Mesenchymal stem cell of the bone marrow (primary cell): ENCODE results near the genes WDR17 and TENM3.

GRCh38 chr4:173535817-173536374, 5.9 kb upstream of the HAND2 start:
- CAGE, long polyA plus RNA = no peak

- CAGE, long polyA plus RNA = no peak
Observed at GRCh38 chr4:173538525-173539616, 8.8 kb upstream of the HAND2 start.

GRCh38 chr4:174198902-174199549, 84.4 kb downstream of the FBXO8 start:
- CAGE, long polyA plus RNA = no peak

- CAGE, long polyA plus RNA = no peak
Observed at GRCh38 chr4:174282958-174283506, 435 bp downstream of the FBXO8 start.

GRCh38 chr4:174523207-174523704, 968 bp upstream of the HPGD start:
- CAGE, long polyA plus RNA = no peak

DNA sequence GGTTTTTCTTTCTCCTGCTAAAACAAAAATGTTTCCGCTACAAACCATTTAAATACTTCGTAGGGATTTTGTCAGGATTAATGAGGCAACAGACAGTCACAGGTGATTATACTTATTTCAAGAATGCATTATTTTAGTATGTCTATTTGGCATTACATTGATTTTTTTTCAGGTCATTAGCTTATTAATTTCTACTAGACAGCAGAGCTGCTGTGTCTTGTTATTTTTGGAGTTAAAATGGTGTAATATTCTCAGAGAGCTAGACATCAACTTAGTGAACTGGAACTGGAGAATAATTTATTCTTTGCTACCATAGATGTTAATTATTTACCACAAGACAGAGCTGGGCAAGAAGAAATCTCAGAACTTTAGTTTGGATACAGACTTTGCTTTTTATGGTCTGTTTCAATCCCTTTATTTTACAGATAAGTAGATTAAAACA, 10.1 kb upstream of the HPGD start:
- CAGE, long polyA plus RNA = no peak

- CAGE, long polyA plus RNA = no peak
Observed at GRCh38 chr4:174681676-174681915, 147.5 kb downstream of the GLRA3 start.

DNA sequence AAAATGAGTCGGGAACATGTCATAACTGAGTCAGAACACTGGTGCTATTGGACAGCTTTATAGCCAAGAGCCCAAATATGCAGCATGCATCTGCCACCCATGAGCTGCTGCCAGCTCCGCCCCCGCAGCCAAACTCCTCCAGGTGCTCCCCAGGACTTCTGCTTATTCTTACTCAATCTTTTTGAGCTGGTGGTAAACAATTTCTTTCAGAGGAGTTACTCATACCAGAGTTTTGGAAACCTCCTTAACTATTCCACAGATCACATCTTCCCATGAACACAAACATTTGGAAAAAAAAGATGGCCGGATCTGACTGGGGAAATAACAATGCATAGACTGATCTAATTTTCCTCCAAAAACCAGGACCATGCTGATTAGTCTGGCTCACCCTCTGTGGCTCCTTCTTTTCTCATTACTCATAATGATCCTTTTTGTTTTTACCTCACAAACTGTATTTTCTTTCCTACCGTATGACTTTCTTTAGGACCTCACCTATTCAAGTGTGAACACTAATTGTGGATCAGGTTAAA, 399.9 kb downstream of the GPM6A start:
- CAGE, long polyA plus RNA = no peak

DNA sequence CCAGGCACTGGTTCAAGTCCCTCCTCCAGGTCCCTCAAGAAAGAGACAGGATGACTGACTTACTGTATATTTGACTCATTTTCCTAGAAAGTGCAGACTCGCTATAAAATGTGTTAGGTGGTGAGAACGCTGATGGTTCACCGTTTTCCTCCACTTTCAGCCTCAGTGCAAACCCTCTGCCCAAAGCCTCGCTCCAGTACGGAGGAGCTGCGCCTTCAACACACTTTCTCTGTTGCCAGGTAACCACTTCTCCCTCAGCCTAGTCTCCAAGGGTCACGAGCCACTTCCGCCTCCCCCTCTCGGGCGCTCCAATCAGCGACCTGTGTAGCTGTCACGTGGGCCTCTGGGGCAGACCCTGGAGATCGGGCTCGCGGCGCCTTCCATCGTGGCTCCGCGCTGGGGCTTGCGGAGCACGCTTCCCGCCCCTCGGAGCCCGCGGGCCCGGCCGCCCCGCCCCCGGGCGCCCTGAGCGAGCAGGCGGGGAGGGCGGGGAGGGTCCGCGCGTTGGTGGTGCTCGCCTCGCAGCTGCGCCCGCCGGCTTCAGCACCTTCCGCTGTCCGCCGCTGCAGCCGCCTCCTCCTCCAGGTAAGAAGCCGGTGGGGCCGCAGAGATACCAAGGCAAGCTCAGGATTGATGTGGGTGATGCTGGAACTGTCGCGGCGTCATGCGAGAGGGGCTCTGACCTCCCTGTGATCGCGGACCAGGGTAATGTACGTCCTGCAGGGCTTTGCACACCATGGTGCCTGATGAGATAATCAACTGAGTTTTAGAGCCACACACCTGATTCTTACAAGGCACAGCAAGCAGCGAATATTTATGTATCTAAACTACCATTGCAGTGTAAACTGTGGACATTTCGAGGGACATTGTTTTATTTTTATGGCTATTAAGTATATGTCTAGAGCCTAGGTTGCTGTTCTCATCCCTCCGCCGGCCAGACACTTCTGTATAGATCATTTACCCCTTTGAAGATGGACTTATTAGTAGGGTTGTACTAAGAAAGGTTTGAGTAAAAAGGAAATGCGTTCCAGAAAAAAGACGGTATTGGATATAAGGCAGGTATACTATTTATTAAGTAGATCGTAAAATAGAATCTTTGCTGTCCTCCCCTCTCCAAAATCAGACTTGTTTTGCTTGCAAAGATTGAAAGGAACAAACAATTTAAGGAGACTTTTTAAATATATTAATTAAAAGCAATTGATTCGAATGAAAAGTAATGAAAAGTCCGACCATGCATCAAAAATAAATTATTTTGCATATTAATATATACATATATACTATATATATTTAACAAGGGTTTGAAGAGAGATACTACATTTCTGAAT, at the start of gene WDR17:
WDR17 (plus strand) TSS at position 347 of the 1,325 bp plus-strand sequence.
- CAGE, long polyA plus RNA = no peak

- CAGE, long polyA plus RNA = no peak
Observed at GRCh38 chr4:176383234-176384075, 63.7 kb downstream of the SPCS3 start.

DNA sequence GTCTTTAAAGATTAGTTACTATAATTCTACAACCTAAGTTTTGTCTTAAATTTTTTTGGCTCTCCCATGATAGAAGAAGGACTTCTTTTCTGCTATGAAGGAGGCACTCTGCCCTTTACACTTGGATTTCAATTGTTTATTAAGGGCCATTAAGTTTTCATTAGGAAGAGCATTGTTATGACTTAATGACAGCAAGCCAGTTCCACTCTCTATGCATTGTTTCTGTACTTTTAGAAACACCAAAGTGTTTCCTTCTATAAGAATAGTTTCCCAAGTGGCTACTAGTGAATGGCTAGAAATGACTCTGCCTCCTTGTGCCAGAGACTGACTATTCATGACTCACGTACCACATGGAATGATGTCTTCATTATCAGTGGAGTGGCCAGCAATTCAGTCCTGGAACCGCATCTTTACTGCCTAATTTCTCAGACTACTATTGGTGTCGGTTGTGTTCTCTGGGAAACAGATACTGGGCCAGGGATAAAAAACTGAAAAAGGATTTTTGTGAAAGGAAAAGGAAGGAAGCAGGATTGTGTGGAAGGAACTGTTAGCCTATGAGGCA, 218.4 kb downstream of the SPCS3 start:
- CAGE, long polyA plus RNA = no peak

DNA sequence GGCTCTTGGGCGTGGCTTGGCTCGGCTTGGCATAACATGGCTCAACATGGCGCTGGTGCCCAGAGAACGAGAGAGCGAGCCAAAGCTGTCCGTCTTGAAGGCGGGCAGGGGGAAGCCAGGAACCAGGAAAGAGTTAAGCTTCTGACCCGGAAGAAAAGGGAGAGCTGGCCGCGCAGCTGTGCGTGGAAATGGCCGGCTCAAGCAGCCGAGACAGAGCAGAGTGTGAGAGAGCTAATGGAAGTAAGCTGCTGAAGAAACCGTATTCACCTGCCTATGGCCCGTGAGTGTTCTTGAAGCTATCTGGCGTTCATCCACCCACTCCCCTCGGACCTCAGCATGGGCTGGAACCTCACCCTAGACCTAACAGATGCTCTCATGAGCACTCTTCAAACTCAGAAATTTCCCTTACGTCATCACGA, 286.4 kb upstream of the AGA start:
- CAGE, long polyA plus RNA = no peak

DNA sequence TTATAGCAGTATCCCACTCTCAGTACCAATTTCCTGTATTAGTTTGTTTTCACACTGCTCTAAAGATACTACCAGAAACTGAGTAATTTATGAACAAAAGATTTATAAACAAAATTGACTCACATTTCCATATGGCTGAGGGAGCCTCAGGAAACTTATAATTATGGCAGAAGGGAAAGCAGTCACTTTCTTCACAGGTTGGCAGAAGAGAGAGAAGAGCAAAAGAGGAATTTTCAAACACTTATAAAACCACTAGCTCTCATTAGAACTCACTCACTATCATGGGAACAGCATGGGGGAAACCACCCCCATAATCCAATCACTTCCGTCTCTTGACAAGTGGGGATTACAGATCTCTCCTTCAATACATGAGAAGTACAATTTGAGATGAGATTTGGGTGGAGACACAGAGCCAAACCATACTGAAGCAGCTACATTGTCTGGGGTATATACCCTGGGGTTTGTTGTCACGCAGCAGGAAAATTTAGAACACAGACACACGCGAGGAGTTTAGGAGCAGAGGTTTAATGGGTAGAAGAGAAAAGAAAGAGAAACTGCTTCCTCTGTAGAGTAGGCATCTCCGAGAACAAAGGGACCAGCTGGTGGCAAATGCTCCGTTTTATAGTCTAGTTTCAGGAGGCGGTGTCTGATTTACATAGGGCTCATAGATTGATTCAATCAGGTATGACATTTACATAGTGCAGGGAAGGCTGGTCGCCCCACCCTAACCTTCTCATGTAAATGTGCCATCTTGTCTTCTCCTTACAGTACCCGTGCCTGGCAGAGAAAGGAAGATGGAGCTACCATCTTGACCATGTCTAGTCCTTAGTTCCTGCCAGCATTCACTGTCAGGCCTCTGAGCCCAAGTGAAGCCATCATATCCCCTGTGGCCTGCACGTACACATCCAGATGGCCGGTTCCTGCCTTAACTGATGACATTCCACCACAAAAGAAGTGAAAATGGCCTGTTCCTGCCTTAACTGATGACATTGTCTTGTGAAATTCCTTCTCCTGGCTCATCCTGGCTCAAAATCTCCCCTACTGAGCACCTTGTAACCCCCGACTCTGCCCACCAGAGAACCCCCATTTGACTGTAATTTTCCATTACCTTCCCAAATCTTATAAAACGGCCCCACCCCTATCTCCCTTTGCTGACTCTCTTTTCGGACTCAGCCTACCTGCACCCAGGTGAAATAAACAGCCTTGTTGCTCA, 2277.8 kb upstream of the AGA start:
- CAGE, long polyA plus RNA = no peak

- CAGE, long polyA plus RNA = no peak
Observed at GRCh38 chr4:180861611-180862108, 1381.5 kb upstream of the TENM3 start.

- CAGE, long polyA plus RNA = no peak
Observed at GRCh38 chr4:182243279-182243720, at the start of gene TENM3. TENM3 (plus strand) TSS chr4:182243402.

GRCh38 chr4:183013625-183014155, 85.4 kb upstream of the WWC2 start:
- CAGE, long polyA plus RNA = no peak

- CAGE, long polyA plus RNA = no peak
Observed at GRCh38 chr4:183165498-183165756, 66.4 kb downstream of the WWC2 start.

DNA sequence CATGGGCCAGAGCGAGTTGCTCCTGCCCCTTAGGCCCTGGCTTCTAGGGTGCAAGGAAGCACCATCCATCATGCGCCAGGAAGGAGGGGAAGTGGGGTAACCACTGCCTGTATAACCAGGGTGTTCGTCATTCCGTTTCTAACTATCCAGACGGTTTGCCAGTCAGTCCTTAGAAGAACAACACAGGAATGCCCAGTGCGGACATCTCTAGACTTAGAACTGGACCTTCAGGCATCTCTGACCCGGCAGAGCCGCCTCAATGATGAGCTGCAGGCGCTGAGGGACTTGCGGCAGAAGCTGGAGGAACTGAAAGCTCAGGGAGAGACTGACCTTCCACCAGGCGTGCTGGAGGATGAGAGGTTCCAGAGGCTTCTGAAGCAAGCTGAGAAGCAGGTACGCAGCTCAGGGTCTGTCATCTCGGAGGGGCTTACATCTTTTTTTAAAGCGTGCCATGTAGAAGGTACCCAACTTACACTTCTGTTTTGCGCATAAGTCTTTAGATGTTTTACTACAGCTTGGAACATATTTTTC, 30.8 kb downstream of the CLDN22 start:
- CAGE, long polyA plus RNA = no peak

DNA sequence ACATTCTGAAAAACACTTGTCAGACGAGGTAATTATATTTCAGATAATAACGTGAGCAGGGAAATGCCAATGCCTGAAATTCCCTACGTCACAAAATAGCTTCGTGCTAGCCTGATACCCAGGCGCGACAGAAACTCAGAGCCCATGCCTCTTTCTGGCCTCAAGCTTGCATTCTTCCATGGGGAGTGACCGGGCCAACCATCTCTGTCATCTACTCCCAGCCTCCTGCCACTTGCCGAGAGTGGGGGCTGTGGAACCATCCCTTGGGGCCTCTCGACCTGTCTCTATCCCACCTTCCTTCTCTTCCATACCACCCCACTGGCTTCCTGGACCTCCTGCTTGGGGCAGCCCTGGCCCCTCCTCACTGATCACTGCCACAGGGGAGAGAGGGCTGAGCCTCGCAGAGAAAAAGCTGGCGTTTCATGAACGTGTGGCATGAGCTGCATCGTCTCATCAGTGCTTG, 34.5 kb upstream of the CDKN2AIP start:
- CAGE, long polyA plus RNA = no peak

DNA sequence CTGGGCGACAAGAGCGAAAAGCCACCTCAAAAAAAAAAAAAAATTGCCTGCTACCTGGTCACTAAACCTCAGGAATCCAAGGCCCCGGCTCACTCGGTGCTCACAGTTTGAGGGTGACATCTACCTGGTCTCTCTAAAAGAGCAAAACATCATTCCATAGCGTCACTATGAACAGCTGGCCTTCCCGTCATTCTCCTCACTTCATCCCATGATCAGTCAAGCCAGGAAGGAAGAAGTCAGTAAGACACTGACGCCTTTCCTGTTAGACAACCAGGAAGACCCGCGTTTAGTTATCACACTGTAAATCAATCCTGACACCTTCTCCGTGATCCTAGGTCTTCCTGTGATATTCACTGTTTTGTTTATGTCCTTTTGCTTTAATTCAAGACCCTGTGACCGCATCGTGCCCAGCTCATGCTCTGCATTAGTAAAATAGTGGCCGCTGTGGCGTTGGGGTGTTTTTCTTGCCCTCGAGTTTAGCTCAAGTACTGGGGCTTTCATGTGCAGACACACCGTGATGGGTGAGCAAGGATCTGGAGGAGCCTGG, 31.6 kb upstream of the CDKN2AIP start:
- CAGE, long polyA plus RNA = no peak